ENCODE data around the genes PGAM2, NUDCD3 and MYO1G.

DNA sequence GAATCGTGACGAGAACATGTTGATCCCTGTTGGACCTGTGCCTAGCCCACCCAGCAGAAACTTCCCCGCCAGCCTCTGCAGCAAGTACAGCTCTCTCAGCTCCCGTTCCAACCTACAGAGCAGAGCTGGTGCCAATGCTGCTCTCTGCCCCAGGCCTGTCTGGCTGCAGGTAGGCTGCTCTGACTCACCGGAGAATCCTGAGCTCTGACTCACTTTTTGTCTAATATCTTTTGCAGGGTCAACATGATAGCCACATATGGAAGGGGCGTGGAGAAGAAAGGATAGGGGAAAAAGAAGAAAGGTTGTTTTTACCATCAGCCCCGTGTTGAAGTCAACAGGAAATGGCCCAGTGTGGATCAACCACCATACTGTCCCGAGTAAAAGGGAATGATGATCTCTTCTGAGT is 595.3 kb downstream of the INHBA start:
- PRO-cap, result no peak

GRCh38 chr7:42050395-42050782 is 186.6 kb downstream of the GLI3 start:
- PRO-cap, result unidirectional peak, plus-strand start at chr7:42050657

DNA sequence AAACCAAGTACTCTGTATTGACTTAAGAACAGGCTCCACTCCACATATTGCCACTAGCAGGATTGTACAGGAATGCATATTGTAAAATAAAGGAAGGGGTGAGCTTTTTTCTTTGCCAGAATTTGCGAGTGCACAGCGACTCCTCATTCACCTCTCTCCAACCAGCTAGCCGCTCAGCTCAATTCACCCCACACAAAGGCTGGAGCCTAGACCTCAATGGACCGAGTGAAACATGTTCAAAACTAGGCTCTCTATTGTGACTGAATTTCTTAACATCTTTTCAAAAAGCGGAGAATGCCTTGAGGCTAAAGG is 84.3 kb downstream of the GLI3 start:
- PRO-cap, result no peak

DNA sequence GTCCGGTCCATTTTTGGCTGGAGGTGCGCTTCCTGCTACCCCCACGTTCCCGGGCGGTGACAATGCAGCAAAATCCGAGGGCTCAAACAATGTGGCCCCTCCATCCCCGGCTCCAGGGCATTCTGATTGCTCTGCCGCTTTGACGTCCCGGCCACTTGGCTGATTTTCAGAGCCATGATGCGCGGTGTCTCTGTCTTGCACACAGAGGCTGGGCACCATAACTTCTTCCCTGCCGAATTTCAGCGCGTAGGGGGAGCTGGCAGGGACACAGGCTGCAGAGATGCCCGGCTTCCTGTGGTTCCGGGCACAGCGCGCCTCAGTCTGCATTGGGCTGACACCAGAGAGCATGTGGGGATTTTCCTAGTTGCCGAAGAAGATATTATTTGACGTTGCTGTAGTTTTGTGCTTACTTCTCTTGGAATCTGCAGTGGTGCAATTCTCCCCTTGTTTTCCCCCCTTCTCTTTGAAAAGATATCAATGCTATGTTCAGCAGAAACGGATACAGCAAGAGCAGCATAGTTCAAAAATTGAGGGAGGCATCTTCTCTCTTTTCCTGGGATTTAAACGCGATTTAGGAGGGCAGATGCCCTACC is 1.3 kb downstream of the HECW1 start:
- PRO-cap, result no peak

DNA sequence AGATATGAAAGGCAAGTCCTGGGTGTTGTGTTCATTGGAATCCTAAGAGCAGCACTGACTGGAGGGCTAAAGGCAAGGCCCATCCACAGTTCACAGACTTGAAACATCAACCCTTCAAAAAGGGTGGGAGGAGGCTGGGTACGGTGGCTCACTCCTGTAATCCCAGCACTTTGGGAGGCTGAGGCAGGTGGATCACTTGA is 5.1 kb upstream of the MRPS24 start:
- PRO-cap, result no peak

DNA sequence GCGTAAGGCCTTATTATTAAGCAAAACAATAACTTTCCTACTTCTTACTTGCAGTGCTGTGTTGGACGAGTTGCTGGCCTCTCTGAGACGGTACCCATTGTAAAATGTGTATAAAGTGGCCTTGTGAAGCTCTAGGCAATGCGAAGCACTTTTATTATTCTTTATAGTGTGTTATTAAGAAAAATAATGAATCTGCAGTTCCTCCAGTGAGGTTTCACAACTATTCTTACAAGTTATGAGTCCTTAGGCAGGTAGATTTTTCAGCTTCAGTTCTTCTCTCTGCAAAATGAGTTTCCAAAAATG is 519 bp upstream of the URGCP start:
- PRO-cap, result no peak

DNA sequence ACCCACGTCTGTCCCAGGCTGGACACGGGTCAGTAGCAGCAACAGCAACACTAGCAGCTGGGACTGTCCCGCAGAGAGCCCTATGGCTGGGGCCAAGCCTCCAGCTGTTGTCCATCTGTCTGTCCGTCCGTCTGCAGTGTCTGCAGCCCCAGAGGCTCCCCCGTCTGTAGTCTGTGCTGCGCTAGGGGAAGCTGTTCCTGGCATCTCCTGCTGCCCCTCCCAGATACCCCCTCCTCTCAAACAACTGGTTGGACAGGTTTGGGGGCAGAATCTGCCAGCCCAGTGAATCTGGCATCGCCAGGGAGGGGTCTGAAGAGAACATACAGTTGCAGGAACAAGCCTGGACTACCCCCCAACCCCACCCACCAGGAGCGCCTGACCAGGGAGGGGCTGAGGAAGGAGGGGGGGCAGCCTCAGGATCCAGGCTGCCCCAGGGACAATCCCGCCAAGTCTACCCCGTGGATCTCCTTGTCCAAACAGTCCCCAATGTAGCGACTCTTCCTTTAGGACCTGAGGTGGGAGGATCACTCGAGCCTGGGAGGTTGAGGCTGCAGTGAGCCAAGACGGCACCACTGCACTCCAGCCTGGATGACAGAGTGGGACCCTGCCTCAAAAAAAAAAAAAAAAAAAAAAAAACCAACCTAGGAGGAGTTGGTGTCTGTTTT is 7.5 kb upstream of the SPDYE1 start:
- PRO-cap, result no peak

- PRO-cap, result no peak
Measured at GRCh38 chr7:44046287-44047142, 2.0 kb downstream of the DBNL start.

DNA sequence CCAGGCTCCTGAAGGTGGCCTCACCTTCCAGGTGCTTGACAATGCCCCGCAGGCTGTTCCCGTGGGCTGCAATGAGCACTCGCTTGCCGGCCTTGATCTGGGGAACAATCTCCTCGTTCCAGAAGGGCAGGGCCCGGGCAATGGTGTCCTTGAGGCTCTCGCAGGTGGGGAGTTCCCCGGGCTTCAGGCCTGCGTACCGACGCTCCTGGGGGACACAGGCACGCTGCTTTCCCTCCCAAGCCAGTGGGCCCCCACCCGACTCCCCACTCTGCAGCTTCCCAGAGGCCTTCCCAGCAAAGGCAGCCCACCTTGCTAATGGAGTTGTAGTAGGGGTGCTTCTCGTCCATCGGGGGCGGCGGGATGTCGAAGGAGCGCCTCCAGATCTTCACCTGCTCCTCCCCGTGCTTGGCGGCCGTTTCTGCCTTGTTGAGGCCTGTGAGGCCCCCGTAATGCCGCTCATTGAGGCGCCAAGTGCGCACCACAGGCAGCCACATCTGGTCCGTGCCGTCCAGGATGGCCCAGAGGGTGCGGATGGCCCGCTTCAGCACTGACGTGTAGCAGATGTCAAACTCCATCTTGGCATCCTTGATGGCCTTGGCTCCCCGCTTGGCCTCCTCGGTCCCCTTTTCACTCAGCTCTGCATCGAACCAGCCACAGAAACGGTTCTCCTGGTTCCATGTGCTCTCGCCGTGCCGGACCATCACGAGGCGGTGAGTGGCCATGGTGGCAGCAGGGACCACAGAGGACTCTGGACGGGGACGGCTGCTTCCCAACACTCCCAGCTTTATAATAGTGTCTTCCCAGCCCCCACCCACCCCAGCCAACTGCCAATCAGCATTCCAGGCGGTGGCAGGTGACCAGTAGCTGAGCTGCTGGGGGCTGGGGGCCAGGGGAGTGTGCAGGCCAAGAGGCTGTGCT is at the start of gene PGAM2:
TSS of gene PGAM2 (minus strand) at position 760 of the 918 bp plus-strand sequence.
- PRO-cap, result no peak

GRCh38 chr7:44073370-44074406 is 8.3 kb upstream of the PGAM2 start:
- PRO-cap, result bidirectional peak, plus-strand start at chr7:44073805, minus-strand start at chr7:44073674; unidirectional peak, plus-strand start at chr7:44074245

DNA sequence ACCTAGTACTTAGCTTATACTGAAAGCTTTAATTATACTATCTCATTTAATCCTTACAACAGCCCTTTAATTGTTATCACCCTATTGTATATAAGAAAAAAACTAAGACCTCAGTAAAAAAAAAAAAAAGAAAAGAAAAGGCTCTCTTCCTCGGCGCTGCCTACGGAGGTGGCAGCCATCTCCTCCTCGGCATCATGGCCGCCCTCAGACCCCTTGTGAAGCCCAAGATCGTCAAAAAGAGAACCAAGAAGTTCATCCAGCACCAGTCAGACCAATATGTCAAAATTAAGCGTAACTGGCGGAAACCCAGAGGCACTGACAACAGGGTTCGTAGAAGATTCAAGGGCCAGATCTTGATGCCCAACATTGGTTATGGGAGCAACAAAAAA is 22.8 kb downstream of the NUDCD3 start:
- PRO-cap, result no peak

- PRO-cap, result bidirectional peak, plus-strand start at chr7:44490551, minus-strand start at chr7:44490658; unidirectional peak, minus-strand start at chr7:44490864
Measured at GRCh38 chr7:44490282-44491180, at the start of gene NUDCD3. Gene NUDCD3 (minus strand): TSS chr7:44490658.

GRCh38 chr7:44535926-44536410 is 5.2 kb downstream of the NPC1L1 start:
- PRO-cap, result no peak

DNA sequence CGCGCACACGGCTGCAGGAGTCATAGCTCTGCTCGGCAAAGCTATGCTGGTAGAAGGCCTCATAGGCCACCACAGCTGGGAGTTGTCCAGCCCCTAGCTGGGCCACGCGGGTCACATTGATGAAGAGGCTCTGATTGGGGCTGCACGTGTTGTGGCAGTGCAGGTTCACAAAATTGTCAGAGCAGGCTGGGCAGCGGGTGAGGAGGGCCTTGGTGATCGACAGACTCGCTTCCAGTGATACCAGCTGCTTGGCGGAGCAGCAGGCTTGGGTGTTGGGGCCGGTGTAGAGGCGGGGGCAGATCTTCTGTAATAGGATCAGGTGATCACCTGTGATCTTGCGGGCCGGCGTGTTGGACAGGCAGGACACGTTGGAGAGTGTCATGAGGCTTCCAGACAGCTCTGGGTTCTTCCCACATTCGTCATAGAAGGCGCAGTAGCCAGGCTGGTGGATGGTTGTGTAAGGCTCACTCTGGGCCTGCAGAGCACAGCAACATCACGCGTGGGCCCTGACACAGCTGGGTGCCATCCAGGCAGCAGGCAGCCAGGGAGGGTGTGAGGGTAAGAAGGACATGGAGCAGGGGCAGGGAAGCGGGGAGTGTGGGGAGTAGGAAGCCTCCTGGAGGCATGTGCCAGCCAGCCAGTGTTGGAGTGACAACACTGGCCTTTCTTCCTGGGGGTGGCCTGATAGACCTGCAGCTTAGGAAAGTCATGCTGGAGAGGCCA is 1.1 kb downstream of the NPC1L1 start:
- PRO-cap, result no peak

- PRO-cap, result no peak
Measured at GRCh38 chr7:44622707-44623181, 16.3 kb downstream of the OGDH start.

GRCh38 chr7:44693739-44694737 is 54.6 kb upstream of the ZMIZ2 start:
- PRO-cap, result no peak

GRCh38 chr7:44767372-44768393 is 19.0 kb downstream of the ZMIZ2 start:
- PRO-cap, result no peak

- PRO-cap, result no peak
Measured at GRCh38 chr7:44823051-44824008, 24.6 kb downstream of the H2AZ2 start.

DNA sequence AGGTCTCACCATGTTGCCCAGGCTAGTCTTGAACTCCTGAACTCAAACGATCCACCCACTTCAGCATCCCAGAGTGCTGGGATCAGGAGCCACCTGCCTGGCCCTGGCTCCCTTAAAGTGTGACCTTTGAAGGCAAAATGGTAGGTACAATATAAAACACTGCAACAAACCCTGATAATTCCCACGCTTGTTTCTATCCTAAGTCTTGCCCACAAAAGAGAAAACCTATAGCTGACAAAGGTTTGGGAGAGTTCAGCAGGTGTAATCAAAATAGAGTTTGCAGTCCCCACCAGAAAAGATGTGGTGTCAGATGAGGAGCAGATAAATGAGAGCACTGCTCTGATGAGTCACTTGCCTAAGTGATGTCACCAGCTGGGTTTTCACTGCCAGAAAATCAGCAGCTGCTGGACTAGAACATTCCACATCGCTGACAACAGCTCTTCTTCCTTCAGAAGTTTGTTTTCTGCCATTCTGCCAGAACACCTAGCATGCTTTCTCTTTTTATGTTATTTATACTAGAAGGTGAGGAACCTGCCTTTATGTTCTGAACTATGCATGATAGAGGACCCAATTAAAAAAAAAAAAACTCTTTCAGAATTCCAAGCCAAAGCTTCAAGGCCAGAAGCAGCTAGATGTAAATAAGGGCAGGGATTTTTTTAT is 18.1 kb downstream of the PURB start:
- PRO-cap, result no peak

- PRO-cap, result bidirectional peak, plus-strand start at chr7:44979198, minus-strand start at chr7:44979085
Measured at GRCh38 chr7:44978527-44979505, at the start of gene MYO1G. Gene MYO1G (minus strand): TSS chr7:44979015.